LHCN-M2 (cell line): Measurements from ENCODE around the gene TMEM39B.

DNA sequence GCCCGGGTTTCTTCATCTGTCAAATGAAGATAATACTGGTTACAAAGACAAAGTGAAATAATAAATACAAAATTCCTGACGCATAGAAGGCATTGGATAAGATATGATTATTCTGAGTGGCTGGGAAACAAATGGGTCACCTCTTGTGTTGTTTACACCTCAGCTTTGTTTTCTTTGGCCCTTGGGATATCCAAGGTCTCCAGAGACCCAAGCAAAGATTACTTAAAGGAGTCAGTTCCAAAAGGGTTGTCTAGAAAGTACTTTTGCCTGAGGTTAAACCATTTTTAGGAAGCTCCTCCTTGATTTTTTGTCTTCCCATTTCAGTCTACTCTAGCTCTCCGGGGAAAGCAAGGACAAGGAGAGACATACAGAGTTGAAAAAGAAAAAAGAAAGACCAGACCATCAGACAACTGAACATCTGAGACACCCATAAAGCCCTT lies 9.7 kb downstream of the KHDRBS1 start:
- RAMPAGE, long total RNA, result no peak

- RAMPAGE, long total RNA, result no peak
Measured at GRCh38 chr1:32043944-32044888, 28.5 kb upstream of the TMEM39B start.

DNA sequence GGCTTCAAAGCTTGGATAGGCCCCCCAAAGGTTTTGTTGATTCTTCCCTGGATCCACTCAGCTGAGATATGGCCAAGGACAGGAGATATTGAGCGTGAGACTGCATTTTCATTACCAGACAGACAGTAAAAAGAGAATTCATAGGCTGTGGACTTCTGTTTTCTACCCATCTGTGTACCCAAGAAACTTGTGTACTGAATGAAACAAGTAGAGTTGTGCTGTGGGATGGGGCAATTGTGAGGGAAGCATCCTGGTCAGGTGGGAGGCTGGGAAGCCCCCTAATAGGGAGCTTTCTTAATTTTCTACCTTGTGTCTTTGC lies 12.9 kb upstream of the TMEM39B start:
- RAMPAGE, long total RNA, result no peak

DNA sequence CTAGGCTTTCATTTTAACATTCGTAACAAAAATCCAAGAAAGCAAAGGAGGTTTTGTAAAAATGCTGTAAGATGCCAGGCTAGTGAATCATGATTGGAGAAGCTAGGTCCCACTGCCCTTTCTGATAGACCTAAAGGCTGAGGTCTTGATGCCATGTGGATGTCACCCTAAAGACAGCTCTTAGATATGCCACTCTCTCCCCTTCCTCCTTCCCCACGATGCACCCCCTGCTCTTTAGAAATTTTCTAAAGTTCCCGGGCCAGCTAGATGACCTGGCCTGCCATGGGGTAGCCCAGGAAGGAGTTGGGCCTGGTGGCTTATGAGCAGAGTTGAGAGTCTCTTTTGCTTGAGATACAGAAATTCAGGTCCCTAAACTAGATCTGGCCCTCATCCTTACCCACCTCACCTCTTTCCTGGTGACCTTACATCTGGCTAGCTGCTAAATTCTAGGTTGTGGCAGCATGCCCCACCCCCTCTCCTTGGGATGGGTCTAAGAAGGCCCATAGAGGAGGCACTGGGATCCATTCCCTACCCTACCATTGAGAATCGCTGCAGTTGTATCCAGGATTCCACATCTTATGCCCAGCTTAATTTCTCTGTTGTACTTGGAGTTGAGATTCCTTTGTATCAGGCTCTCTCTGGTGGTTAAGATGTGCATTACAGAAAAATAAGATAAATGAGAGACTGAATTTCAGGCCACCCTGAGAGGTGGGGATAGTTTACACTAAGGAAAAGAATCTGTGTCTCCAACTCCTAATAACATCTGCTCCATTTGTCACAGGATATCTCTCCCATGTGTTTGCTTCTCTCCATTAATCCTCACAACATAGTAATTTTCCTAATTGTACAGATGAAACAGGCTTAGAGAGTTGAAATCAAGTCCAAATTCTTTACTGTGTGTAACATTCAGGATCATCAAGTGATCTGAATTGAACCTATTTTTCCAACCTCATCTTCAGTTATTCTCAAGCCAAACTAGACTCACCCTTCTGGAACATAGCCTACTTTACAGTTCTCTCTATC lies 9.5 kb upstream of the TMEM39B start:
- RAMPAGE, long total RNA, result no peak

DNA sequence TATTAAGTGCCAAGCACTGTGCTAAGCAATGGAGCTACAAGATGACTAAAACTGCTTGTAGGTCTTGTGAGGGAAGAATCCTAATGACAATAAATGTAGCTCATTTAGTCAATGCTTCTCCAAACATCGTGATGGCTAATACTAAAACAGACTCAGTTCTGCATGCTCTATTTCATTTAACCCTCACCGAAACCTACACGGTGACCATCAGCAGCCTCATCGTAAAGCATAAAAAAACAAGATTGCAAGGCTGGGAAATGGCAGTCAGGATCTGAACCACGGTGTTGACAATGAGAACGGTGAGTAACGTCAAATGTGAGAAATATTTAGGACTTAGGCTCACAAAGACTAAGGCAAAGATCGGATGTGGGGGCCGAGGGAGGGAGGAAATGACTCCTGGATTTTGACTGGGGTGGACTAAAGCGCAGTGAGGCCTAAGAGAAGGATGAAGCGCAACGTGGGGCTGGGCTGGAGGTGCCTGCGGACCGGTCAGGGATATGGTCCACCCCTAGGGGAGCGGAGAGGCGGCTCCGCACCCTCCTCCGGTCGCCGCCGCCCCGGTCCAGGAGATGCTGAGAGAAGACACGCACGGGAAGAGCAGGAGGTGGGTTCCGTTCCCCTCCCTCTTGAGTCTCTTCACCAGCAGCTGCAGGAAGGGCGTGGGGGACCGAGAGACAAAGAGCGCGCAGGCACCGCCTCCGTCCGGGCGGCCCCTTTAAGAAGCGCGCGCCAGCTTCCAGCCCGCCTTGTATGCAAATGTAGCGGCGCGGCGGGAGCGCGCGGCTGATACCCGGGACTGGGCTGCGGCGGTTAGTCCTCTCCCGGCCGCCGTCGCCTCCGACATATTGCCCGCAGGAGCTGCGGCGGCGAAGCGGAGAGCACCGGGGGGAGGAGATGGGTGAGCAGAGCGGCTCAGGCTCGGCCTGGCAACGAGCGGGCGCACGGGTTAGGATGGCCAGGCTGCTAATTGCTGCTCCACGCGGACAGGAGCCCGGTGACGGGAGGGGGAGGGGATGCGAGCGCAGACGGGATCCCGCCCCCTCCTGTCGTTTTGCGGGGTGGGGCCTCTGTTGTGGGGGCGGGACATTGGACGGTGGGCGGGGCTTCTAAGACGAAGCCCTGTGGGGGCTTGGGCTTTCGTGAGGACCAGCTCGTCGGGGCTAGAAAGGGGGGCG lies at the start of gene TMEM39B:
Gene TMEM39B (plus strand): TSS at position 786 of the 1,175 bp plus-strand sequence.
- RAMPAGE, long total RNA, result no peak

DNA sequence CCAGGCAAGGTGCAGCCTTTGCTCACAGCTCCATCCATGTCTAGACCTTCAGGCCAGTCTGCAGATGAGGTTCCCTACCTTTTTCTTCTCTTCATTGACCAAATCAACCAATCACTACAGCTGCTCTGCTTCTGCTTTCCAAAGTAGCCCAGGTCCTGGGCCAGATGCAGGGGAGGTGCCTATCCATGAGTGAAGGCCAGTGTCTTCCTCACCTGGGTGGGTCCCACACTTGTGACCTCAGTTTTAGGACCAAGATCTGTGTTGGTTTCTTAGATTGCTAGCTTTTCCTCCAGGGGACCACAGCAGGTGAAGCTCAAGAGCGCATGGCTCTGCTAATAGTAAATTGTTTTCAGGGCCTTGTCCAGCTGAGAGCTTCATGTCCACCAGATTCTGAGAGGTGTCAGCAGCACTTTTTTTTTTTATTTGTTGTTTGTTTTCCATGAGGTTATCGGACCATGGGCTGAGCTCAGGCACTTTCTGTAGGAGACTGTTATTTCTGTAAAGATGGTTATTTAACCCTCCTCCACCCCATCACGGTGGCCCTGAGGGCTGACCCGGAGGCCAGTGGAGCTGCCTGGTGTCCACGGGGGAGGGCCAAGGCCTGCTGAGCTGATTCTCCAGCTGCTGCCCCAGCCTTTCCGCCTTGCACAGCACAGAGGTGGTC lies 2.9 kb upstream of the CCDC28B start:
- RAMPAGE, long total RNA, result no peak

DNA sequence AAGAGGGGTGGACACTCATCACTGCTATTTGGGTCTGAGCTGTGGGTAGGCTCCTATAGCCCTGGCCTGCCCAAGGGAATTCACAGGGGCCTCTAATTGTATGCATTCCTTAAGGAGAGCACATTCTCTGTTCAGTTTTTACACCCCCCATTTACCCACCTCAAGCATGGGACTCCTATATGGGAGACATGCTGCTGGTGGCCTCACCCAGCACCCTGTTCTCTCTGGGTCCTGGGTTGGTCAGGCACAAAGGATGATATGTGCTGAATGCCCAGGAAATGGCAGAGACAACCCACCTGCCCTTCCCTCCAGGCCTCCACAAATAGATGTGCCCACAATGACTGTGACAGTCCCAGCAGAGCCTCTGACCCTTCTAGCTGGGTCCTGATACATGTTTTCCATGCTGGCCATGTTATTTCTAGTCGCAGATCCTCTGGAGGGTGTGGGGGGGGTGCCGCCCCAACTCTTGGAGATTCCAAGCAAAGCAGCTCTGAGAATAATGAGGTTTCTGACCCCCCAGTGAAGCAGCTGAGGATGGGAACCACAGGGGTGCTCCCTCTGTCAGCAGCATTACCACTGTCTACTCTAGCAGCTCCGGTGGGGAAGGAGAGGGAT lies 1.4 kb upstream of the CCDC28B start:
- RAMPAGE, long total RNA, result no peak

- RAMPAGE, long total RNA, result no peak
Measured at GRCh38 chr1:32201473-32201982, 1.1 kb downstream of the CCDC28B start.

GRCh38 chr1:32234586-32235481 lies 12.2 kb upstream of the FAM167B start:
- RAMPAGE, long total RNA, result no peak

DNA sequence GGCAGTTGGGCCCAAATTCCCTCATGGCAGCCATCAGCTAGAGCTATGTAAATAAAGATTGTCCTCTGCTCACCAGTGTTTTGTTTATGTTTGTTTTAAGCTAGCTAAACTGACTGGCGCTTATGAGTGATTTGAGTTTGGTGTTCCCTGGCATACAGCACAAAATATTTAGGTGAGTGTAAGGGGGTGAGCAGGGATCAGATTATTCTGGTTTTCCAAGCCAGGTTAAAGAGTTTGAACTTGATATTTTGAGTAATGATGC lies 18.2 kb downstream of the HDAC1 start:
- RAMPAGE, long total RNA, result no peak

DNA sequence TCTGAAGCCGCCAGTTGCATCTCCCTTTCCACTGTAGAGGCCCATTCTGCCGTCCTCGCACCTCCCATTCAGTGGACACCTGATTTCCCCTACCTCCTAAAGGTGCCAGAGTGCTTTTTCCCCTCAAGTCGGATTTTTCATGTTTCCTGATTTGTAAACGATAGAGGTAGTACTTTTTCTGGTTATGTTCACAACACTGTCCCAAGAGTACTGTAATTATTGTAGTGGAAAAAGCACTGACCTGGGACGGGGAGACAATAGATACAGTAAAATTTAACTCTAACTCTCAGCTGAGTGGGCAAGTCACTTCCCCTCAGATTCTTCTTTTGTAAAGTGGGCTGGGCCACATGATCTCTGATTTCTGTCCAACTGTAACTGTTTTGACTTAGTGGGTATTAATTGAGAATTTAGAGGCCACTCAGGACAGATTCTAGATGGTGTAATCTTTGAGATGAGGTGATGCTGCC lies 19.2 kb downstream of the MARCKSL1 start:
- RAMPAGE, long total RNA, result no peak

DNA sequence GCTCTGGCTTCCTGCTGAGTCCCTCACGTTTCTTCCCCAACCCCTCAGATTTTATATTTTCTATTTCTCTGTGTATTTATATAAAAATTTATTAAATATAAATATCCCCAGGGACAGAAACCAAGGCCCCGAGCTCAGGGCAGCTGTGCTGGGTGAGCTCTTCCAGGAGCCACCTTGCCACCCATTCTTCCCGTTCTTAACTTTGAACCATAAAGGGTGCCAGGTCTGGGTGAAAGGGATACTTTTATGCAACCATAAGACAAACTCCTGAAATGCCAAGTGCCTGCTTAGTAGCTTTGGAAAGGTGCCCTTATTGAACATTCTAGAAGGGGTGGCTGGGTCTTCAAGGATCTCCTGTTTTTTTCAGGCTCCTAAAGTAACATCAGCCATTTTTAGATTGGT lies 3.0 kb downstream of the MARCKSL1 start:
- RAMPAGE, long total RNA, result no peak

- RAMPAGE, long total RNA, result no peak
Measured at GRCh38 chr1:32333460-32333696, 2.7 kb downstream of the MARCKSL1 start.

DNA sequence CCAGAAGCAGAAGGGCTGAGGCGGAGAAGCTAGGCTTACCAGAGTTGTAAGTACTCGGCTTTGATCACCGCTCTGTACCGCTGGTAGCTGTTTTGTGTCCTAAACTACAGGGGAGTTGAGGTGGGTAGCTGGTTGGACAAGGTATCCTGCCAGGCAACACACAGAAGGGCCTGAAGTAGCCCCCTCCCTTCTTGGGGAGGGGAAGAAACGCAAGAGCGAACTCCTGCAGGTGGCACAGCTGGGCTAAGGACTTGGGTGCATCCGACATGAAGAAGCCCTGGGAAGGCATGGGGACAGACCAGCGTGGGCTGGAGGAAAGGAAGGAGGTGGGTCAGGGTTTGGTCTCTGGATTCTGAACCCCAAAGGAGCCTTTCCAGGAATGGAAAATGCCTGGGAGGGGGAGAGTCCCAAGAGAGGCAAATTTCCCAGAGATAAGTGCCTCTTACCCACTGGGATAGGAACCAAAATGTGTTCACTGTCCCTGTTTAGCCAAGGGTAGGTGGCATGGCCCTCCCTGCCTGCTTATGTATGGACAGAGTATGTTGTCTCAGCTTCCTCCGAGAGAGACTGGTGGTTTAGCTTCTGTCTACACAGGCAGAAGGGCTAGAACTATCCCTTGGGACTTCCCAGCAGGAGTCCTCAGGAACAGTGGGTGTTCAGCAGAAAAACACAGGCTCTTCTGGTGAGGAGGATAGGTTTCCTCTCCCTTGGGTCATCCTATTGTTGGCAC lies 3.5 kb downstream of the TSSK3 start:
- RAMPAGE, long total RNA, result no peak

GRCh38 chr1:32387985-32388193 lies 6.4 kb downstream of the BSDC1 start:
- RAMPAGE, long total RNA, result no peak

GRCh38 chr1:32702310-32702542 lies 344 bp downstream of the SYNC start:
- RAMPAGE, long total RNA, result no peak

- RAMPAGE, long total RNA, result no peak
Measured at GRCh38 chr1:32724969-32725660, 16.5 kb upstream of the KIAA1522 start.

DNA sequence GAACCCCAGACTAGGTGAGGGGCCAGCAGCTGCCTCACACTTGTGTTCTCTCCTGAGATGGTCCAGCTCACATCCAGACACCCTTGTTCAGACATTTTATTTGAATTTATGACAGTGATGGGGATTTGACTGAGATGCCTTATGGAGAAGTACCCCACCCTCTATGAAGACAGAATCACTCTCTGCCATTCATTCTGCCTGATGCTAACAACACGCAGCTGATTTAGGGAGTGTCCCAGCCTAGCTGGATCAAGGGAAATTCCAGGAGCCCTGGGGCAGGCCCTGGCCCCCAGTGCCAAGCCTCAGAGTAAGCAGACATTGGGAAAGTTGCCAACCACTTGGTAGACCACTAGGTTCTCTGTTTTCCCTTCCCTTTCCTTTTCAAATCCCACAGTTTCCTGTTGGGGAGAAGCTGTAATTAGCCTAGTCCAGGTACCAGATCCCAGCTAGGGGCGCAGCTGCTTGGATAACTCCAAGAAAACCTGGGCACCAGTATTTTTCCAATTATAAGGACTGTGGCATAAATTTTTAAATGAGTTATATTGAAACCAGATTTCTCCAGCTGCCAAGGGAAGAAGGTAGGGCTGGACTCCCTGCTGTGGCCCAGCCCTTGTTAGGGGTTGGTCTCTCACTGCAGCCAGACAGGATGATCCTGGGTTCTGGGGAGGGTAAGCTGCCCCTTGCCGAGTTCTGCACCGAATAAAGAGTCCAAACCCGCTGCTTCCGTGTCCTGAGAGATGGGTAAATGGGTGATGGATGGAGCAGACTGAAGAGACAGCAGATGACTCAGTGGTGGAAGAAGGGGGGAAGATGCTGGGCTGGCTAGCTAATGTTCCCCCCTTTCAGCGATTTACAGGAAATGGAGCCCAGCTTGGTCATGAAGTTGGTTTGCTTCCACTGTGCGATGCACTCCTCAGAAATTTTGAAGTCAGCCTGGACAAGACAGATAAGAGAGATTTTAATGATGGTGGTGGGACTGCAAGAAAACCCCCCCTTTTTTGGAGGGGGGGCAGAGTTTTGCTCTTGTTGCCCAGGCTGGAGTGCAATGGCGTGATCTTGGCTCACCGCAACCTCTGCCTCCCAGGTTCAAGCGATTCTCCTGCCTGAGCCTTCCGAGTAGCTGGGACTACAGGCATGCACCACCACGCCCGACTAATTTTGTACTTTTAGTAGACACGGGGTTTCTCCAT lies 33.9 kb downstream of the KIAA1522 start:
- RAMPAGE, long total RNA, result no peak

GRCh38 chr1:32780104-32780393 lies 37.1 kb downstream of the YARS1 start:
- RAMPAGE, long total RNA, result no peak

DNA sequence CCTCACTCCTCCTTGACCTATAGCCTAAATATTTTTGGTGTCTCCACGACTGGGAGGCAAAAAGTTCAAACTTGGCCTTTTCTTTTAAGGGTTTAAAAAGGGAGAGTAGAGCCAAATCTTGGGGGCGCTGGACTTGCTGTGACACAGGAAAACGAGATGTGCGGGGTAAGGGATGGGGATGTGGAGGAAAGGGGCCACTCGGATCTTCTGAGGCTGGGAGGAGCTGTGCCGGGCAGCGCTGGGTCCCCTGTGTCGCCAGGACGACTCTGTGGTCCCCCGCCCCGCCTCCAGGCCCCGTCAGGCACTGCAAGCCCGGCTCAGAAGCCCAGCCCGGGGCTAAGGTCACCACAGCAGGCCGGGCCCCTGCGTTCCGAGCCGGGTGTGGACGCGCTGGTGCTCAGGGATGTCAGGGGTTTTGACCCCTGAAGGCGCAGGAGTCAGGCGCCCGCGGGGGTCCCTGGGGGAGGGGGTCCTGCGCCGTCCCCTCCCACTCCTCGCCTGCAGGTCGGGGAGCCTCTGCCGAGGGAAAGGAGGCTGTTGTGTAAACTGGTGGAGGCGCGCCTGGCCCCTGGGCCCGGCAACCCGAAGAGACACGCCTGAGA lies 23.6 kb upstream of the TMEM54 start:
- RAMPAGE, long total RNA, result no peak